ENCODE measurements around a stretch of chr5.

GRCh38 chr5:141958726-141959313, 818 bp upstream of the PCDH12 start:
- PRO-cap, 2 experiments = no peak in any of the 2 experiments

DNA sequence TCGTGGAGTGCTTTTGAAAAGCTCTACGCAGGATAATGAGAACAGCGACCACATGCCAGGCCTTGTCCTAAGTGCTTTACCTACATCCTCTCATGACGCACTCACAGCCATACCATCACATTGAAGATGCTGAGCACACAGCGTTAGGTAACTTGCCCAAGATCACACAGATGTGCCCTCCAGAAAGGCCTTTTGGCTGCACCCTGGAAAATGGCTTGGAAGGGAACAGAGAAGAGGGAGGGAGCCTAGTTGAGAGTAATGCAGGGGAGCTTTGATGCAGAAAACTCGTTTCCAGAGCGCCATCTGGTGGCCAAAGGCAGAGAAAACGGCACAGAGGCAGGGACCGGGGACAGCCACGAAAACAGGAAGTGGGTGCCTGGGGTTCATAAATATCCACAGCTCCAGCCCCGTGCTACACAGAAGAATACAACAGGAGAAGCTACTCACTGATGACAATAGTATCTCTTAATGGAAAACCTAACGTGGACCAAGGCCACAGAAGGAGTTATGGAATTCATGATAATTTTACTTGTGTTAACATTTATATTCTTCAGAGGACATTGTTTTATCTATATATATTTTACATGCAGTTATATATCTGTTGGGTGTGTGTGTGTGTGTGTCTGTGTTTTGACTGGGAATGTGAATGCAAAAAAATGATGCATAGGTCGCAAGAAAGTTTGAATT, 2.7 kb upstream of the PCDH12 start:
- PRO-cap, 2 experiments = no peak in any of the 2 experiments

GRCh38 chr5:142015714-142016691, 3.2 kb upstream of the GNPDA1 start:
- PRO-cap, 2 experiments = no peak in any of the 2 experiments

GRCh38 chr5:142095395-142096218, 13.0 kb upstream of the NDFIP1 start:
- PRO-cap, 2 experiments = no peak in any of the 2 experiments

DNA sequence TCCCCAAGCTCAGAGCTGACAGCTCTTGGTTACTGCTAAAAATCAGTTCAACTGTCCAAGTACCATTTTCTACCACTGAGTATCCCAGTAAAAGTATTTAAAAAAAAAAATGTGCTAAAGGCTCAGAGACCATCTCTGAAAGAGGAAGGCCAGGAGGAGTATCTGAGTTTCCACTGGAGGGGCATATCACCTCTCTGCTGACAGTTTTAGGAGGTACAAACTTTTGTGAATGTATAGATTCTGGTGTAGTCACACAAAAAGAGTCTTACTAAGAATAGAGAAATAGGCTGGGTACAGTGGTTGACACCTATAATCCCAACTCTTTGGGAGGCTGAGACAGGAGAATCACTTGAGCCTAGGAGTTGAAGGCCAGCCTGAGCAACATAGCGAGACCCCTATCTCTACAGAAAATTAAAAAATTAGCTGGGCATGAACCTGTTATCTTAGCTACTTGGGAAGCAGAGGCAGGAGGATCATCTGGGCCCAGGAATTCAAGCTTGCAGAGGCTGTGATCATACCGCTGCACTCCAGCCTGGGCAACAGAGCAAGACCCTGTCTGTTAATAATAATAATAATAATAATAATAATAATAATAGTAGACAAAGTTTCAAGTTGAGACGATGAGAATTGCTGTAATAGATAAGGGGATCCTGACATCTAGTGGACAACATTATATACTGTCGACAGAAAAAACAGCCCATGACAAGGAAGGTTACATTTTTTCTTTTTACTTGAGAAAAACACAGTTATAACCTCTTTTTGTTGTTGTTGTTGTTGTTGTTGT, 35.0 kb downstream of the NDFIP1 start:
- PRO-cap, 2 experiments = no peak in any of the 2 experiments

- PRO-cap, 2 experiments = no peak in any of the 2 experiments
Observed at GRCh38 chr5:142223759-142224268, 101.0 kb downstream of the SPRY4 start.

DNA sequence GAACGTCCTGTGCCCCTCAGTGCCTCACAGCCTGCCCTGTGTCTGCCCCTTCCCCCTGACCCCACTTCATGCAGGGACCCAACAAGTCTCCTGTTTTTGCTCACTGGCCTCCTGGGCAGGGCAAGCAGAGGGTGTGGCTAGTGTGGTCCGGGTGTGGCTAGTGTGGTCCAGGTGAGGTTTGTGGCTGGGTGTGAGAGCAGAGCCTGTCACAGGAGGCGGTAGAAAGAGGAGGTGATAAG, 23.4 kb downstream of the SPRY4 start:
- PRO-cap, 2 experiments = peak in 1 of 2 experiments; most common minus-strand start position 63 of the sequence (in 1)

DNA sequence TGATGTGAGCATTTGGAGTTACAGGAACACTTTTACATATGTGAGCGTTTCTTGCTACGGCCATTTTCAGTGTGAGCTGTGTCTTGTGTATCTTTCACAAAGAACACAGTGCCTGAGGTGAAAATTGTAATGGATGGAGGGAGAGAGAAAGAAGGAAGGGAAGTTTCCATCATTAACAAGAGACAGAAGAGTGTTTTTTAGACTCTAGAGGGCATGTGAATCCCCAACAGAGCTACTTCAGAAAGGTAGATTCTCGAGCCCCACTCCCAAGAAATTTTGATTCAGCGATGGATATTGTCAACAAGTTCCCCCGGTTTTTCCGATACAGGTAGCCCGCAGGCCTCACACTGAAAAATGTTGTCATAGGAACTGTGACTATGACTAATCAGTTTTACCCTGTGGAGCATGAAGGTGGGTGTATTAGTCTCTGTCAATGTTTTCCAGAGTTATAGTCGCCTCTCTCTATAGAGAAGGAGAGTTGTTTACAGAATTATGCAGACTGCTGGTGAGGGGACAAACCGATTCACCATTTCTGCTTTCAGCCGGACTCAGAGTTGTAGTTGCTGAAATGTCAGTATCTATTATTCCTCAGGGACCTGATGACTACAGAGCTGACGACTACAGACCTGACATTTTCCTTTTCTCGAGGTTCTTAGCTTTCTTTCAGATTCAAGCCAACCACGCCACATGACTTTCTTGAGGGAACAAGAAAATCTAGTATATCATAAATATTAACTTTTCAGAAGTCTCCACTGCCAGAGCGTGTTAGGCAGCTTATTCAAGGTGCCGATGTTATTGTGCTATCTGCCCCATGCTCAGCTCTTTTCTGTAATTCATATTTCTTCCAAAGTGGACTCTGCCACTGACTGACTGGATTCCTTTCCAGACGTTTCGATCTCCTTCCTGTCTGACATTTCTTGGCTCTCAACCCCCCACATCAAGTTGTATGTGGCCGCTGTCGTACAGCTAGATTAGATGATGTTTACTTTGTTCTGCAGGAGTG, 178.3 kb downstream of the FGF1 start:
- PRO-cap, 2 experiments = no peak in any of the 2 experiments

DNA sequence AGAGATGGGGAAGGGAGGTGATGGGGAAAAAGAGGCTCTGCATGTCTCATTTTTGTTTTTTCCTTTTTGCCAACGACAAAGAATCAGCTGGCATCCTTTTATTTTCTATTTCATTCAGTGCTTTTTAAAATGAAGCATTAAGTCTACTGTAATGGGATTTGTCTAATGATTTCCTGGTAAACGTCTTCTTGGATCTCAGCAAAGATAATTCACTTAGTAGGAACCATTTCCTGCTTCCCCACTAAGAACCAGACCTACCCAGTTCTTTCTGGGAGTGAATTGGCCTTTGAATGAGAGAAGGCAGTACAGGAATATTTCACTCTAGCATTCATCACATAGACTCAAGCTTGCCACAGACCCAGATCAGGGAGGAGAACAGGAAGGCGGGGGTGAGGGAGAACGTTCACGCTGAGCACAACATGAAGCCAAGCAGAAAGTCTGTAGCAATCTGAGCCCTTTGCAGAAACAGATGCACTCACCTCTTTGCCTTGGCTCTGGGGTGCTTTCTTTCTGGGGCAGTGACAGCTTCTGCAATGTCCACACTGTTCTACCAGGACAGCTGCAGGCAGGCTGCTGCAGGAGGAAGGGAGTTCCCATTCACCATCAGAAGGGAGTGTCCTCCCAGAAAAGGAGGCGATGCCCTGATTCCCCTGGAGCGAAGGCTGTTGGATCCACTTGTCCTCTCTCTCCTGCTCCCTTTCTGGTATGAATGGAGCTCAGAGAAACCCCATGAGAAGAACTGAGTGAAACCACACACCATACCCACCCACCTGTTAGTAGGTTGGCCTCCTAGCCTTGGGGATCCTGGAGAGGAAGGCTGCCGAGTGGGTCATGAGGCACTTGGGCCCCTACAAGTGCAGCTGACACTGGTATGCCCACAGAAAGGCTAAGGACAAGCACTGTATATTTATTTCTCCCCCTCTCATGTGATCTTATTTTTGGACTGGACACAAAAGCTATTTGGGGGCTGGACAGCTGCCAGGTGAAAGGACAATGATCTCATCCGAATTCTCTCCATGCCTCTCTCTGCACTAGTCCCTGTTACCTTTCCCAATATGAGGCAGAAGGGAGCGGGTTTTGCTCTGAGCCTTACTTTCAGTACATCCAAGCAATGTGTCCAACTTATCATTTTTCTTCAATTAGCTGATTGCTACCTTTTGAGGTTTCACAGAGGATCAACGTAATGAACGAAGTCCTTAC, 11.7 kb upstream of the FGF1 start:
- PRO-cap, 2 experiments = no peak in any of the 2 experiments

GRCh38 chr5:142716923-142717506, 31.1 kb upstream of the FGF1 start:
- PRO-cap, 2 experiments = no peak in any of the 2 experiments

DNA sequence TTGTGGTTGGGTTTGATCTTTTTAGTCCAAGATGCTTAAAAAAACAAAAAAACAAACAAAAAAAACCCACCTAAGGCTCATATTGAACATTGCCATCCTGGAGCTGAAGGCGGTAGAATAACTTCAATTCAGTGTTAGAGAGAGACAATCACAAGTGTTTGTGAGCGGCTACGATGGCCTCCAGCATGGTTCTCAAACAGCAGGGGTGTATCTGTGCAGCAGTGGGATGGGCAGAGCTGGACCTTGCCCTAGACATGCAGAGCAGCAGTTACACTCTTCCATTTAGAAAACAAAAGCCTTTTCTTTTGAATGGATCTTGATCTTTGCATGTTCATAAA, 50.2 kb downstream of the ARHGAP26 start:
- PRO-cap, 2 experiments = peak in 2 of 2 experiments; most common minus-strand start position 194 of the sequence (in 2)

GRCh38 chr5:142845053-142846033, 75.2 kb downstream of the ARHGAP26 start:
- PRO-cap, 2 experiments = no peak in any of the 2 experiments

DNA sequence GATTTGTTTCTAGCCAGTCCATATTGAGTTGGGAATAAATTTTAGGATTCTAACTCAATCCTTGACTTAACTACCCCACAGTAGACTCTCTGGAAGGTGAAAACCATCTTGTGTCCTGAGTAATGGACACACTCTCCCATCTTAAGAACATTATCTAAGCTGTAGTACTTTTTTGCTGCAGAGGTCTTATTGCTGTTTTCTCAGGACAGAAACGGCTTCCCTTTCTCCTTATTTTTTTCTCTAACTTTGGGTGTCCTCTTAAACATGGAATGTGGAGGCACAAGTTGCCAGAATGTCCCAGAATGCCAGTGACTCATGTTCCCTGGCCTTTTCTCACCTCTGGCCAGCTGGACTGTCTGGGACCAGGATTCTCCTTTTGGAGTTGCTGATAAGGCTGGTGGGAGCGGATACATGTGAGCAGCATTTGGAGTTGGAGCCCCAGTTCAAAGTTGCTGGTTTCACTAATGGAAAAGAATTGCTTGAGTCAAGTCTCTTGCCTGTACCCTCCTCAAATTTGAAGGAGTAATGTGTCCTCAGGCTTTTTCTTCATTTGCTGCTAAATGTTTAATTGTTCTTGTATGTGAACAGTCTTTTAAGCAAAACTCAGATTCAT, 112.8 kb downstream of the ARHGAP26 start:
- PRO-cap, 2 experiments = no peak in any of the 2 experiments

DNA sequence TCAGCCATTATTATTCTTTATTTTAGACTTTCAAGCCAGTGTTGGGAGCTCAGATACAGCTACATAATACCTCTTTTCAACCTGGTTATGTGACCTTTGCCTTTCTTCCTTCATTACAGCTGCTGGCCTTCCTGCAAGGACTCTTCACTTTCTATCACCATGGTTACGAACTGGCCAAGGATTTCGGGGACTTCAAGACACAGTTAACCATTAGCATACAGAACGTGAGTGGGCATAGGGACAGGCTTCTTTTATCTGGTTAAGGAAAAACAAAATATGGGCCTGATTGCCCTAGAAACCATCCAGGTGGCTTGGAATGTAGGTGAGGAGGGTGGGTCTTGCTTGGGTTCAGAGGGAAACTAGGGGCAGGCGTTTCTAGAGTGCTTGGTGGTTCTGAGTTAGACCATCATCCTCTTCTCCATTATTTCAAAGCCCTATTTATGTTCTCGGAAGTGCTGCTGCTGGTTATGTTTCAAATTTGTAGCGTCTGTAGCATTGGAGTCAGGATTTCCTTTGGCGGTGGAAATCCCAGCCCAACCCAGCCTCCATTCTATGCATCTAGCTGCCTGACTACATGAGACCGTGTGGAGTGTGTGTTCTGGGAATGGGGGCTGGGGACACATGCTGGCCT, 131.8 kb downstream of the ARHGAP26 start:
- PRO-cap, 2 experiments = no peak in any of the 2 experiments

- PRO-cap, 2 experiments = no peak in any of the 2 experiments
Observed at GRCh38 chr5:143040274-143040923, 270.2 kb downstream of the ARHGAP26 start.

GRCh38 chr5:143105443-143105967, 298.0 kb downstream of the NR3C1 start:
- PRO-cap, 2 experiments = no peak in any of the 2 experiments

DNA sequence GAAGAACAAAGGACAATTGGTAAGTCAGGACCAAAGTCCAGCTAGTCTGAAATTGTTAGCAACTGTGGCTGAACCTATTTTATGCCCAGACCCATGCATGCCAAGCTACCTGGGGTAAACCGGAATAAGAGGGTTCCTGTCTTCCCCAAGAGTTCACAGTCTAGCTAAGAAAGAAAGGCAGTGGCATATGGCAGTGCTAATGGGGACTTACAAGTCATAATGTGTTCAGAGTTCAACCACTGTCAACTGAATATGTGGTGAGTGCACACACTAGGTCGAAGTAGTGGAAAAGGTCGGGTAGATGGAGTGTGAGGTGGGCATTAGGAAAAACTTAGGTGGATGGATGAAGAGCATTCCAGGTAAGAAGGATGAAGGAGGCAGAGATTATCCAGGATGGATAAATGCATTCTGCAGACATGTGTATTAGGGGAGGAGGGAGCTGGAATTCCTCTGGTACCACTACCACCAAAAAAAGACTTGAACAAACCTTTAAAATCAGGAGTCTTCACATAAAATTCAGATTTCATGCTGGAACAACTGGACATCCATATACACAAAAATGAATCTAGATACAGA, 253.2 kb downstream of the NR3C1 start:
- PRO-cap, 2 experiments = no peak in any of the 2 experiments

DNA sequence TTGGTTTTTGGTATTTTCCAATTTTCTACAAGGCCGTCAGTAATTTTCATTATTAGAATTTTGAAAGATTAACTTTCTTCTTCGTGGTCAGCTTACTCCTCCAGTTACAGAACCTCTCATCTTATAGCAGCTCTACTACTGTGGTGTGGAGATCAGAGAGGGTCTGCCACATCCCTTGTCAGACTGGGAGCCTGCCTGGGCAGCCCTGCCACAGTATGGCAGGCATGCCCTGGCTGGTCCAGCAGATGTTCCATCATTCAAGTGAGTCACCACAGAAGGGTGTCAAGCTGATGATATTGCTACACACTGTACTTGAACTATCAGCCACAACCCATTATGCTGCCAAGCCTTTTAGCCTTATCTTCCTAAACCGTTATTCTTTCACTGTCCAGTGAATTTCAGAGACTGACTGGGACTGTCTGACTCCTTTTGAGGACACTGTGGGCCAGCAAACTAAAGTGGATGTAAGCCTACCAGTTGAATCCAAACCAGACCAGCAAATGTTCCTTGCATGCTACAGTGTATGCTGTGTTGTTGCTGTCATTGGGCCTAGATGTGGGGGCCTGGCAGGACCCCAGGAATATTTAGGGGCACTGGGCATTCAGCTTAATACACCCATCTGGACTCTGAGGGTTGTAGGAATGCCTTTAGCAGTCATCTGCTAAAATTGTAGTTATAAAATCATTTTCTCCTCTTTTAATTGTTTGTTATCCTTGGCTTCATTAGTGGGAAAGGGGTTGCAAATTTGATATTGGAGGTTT, 202.6 kb downstream of the NR3C1 start:
- PRO-cap, 2 experiments = no peak in any of the 2 experiments

DNA sequence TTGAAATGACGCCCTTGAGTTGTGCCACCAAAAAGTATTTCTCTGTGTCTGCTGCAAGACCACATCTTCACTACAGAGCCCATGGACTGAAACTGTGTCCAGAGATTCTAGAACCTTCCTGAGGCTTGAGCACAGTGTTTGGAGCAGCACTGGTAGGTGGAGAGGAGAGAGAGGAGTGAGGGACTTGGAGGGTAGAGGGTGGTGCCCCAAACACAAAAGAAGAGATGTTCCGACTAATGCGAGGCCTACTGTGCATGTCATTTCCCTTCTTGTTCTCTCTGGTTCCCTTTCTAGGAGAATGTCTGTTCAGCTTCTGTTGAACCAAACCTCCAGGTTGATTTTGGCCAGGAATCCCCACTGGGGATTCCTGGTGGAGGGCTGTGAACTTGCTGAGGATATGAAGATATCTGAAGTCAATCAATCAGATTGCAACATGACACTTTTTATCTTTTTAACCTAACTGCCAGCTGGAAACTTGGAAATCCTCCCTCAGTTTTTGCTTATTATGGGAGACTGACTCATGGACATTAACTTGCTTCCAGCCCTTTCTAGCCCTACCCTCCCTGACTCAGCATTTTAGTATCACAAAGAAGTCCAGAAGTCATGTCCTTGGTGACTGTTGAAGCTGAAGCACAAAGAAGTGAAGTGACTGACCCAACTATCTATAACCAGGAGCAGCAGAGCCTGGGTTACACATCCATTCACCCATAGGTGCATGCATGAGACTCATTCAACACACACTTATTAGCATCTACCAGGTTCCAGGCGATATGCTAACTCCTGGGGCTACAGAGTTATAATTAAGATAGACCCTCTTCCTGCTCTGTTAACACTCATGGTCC, 154.4 kb downstream of the NR3C1 start:
- PRO-cap, 2 experiments = no peak in any of the 2 experiments

DNA sequence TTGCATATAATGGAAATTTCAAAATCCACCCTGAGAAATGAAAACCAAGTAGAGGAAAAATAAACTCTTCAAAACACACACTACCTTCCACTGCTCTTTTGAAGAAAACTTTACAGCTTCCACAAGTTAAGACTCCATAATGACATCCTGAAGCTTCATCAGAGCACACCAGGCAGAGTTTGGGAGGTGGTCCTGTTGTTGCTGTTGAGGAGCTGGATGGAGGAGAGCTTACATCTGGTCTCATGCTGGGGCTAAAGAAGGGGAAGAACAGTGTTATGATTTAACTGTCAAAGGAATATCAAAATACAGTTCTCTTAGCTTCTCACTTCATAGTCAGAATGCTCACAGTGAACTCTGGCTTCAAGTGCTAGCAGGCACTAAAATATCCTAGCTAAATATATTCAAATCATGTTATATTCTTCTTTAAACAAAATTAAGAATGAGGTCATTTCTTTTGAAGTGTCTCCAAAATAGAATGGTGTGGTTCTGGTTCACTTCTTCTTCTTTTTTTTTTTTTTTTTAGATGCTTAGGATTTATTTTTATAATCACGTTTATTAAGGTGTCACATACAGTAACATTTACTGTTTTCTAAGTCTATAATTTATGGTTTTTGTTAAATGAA, 89.5 kb downstream of the NR3C1 start:
- PRO-cap, 2 experiments = no peak in any of the 2 experiments

All from Colon Carcinoma Metastatic in the Brain (tissue), 2 donors.